Fibroblast of the aortic adventitia (primary cell): Measurements from ENCODE around the genes SV2C and F2R.

GRCh38 chr5:74720092-74720923 is 35.3 kb downstream of the HEXB start:
- CAGE, long polyA plus RNA = no peak

DNA sequence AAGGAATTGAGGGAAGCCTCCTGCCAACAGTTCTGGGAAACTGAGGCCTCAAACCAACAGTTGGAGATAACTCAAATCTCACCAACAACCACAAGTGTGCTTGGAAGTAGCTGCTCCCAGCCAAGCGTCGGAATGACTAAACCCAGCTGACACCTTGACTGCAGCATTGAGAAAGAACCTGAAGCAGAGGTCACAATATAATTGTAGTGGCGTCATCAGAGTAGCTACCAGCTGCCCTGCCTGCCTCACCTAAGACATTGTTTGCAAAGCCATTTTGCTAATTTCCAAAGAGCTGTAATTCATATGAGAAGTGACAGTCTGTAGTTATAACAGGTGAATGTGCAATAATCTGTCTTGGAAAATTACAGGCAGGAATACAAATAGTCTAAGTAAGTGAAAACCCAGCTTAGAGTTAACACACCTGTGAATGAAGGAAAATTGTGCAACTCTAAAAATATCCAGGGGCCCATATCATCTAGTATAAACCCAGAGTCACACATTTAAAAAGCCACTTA is 40.9 kb upstream of the ANKRD31 start:
- CAGE, long polyA plus RNA = no peak

DNA sequence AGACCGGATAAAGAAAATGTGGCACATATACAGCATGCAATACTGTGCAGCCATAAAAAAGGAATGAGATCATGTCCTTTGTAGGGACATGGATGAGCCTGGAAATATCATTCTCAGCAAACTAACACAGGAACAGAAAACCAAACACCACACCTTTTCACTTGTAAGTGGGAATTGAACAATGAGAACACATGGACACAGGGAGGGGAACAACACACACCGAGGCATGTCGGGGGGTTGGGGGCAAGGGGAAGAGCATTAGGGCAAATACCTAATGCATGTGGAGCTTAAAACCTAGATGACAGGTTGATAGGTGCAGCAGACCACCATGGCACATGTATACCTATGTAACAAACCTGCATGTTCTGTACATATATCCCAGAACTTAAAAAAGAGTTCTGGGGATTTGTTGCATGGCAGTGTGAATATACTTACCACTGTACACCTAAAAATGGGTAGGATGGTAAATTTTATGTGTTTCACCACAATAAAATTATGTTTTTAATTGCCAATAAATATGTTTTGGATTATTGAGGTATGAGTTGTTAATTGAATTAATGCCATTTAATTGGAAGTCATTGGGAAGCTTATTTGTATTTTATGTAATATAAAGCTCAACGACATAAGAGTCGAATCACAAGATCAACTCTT is 20.7 kb downstream of the HMGCR start:
- CAGE, long polyA plus RNA = no peak

DNA sequence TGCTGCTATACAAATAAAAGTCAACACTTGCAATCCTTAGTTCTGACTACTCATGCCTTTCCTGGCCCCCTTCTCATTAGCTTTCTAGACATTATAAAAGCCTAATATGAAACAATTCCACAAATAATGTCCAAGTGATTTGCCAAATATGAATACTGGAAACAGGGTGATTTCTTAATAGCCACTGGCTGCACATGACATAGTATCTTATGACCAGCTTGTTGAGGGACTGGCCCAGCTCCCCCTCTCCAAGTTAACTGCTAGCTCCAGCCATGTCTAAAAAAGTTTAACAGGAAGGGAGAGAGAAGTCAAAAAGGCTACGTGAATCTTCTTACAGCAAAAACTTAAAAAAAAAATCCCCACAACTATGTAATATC is 1.5 kb downstream of the CERT1 start:
- CAGE, long polyA plus RNA = no peak

DNA sequence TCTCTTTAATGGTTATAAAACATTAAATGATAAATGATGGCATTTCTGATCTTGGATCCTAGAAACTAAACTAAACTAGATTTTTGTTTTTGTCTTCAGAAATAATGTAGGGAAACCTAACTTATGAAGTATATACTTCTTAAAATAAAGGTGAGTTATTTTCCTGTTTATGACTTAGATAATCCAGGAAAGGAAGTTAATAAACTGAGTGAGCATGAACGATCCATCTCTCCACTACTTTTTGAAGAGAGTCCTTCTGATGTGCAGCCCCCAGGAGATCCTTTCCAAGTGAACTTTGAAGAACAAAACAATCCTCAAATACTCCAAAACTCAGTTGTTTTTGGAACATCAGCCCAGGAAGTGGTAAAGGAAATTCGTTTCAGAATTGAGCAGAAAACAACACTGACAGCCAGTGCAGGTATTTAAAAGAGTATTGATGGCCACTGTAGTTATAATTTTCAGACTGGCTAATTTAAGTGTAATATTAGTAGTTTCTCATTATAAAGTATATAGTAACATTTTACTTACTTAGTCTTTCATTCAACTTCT is 30.1 kb upstream of the ANKDD1B start:
- CAGE, long polyA plus RNA = no peak

DNA sequence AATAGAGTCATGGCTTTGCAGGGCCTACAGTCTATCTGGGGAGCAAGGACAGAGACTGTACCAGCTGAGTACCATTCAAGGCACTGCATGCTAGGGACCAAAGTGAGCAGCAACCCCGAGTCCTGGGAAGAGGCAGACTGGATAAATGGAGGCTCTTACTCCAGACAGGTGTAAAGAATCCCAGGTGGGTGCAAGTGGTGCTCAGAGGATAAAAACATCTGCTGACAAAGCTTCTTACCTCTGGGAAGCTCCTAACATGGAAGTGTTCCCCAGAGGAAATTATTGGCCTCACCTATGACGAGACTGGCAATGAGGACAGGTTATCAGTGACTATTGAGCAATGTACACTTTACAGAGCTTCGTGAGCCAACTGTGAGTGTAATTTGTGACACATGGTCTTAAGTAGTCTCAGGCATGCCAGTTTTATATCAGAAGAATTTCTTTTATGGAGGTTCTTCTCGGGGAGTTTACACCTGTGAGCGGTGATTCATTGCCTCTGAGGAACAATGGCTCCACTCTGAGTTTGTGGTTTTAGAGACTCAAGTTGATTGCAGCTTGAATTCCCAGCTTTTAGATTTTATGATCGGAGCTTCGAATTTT is 11.2 kb downstream of the ANKDD1B start:
- CAGE, long polyA plus RNA = no peak

DNA sequence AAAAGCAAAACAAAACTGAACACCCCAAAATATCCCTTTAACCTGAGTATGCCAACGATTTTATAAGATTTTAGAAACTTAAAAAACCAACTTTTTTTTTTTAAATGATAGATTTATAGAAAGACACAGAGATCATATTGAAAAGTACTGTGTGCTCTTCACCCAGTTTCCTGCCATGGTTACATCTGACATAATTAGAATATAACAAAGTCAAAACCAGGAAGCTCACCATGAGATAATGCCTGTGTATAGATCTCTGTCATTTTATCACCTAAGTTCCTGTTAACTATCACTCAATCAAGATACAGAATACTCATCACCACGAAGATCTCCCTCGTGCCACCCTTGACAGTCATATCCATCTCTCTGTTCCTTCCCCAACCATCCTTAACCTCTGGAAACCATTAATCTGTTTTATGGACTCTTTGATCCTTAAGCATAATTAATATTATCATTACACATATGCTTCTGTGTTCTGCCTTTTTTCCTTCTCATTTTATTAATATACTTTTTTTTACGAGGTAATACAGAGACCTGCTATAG is 39.1 kb downstream of the POC5 start:
- CAGE, long polyA plus RNA = no peak

DNA sequence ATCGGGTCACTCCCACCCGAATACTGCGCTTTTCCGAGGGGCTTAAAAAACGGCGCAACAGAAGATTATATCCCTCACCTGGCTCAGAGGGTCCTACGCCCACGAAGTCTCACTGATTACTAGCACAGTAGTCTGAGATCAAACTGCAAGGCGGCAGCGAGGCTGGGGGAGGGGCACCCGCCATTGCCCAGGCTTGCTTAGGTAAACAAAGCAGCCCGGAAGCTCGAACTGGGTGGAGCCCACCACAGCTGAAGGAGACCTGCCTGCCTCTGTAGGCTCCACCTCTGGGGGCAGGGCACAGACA is 21.3 kb downstream of the POC5 start:
- CAGE, long polyA plus RNA = no peak

DNA sequence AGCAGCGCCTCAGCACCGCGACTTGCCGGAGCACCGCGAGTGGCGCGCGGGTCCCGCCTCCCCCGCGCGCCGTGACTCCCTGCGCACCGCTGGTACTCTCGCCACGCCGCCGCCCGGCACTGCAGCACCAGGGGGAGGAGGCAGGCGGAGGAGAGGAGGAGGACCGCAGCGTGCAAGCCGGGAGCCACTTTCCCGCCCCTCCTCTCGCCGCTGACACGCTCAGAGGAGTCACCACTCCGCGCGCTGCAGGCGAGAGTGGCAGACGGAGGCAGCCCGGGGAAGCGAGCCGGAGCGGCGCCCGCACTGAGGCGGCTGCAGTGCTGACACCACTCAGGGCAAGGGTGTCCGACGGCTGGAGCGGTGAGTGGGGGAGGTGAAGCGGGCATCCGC is at the start of gene SV2C:
Gene SV2C, plus strand, starts transcription at position 231 of the 390 bp plus-strand sequence.
- CAGE, long polyA plus RNA = no peak

GRCh38 chr5:76542718-76543874 is 80.1 kb downstream of the F2RL2 start:
- CAGE, long polyA plus RNA = no peak

DNA sequence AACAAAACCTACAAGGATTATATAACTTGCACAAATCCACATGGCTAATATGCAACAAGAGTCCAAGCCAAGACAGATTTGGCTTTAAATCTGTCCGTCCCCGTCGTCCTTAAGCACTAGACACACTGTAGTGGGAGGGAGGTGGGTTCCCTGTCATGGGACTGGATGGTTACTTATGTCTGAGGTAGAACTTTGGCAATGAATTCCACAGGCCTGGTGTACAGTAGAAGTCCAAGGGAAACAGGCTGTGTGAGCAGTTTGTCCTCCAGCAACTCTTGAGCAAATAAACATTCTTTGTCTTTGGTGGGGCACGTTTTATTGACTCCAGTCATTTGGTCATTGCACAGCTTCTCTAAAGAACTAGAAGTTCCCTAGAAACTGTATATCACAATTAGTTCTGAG is 24.9 kb upstream of the F2R start:
- CAGE, long polyA plus RNA = no peak

DNA sequence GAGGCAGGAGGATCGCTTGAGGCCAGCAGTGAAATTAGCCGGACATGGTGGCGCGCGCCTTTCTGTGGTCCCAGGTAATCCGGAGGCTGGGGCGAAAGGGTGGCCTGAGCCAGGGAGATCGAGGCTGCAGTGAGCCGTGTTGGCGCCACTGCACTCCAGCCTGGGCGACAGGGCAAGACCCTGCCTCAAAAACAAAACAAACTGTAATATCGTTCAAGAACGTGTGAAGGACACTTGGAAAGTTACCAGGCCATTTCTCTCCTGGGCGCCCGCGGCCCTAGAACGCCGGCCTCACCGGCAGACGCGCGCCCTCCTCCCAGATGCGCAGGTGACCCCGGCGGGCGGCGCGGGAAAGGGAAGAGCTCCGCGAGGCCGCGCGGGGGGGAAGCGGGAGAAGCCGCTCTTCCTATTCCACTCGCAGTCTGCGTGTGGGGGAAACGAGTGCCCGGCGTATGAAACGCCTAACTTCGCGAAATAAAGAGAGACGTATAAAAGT is 848 bp upstream of the F2R start:
- CAGE, long polyA plus RNA = no peak

DNA sequence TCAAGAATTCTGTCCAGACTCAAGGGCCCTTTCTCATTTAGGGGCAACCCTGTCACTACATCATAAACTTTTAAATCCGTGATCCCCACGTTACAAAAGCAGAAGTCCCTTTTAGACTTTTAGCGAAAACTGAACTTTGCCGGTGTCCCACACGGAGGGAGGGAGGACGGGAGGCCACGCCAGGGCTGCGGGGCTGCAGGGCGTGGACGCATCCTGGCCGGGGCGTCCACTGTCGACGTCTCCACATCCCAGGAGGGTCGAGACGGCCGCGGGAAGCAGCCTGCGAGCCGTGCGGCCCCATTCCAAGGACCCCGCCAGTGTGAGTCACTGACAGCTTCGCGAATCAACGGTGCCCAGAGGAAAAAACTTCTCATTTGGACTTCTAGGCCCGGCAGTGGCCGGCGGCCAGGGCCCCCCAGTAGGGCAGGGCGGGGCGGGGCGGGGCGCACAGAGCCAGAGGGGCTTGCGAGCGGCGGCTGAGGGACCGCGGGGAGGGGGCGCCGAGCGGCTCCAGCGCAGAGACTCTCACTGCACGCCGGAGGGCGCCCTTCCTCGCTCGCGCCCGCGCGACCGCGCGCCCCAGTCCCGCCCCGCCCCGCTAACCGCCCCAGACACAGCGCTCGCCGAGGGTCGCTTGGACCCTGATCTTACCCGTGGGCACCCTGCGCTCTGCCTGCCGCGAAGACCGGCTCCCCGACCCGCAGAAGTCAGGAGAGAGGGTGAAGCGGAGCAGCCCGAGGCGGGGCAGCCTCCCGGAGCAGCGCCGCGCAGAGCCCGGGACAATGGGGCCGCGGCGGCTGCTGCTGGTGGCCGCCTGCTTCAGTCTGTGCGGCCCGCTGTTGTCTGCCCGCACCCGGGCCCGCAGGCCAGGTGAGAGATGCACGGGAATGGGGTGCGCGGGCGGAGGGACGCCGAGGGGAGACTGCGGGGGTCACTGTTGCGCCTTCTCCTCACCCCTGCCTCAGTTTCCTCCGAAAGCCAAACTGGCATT is at the start of gene F2R:
Gene F2R, plus strand, starts transcription at position 601 of the 991 bp plus-strand sequence.
- CAGE, long polyA plus RNA = no peak

DNA sequence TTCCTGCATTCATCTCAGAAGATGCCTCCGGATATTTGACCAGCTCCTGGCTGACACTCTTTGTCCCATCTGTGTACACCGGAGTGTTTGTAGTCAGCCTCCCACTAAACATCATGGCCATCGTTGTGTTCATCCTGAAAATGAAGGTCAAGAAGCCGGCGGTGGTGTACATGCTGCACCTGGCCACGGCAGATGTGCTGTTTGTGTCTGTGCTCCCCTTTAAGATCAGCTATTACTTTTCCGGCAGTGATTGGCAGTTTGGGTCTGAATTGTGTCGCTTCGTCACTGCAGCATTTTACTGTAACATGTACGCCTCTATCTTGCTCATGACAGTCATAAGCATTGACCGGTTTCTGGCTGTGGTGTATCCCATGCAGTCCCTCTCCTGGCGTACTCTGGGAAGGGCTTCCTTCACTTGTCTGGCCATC is 16.6 kb downstream of the F2R start:
- CAGE, long polyA plus RNA = no peak

DNA sequence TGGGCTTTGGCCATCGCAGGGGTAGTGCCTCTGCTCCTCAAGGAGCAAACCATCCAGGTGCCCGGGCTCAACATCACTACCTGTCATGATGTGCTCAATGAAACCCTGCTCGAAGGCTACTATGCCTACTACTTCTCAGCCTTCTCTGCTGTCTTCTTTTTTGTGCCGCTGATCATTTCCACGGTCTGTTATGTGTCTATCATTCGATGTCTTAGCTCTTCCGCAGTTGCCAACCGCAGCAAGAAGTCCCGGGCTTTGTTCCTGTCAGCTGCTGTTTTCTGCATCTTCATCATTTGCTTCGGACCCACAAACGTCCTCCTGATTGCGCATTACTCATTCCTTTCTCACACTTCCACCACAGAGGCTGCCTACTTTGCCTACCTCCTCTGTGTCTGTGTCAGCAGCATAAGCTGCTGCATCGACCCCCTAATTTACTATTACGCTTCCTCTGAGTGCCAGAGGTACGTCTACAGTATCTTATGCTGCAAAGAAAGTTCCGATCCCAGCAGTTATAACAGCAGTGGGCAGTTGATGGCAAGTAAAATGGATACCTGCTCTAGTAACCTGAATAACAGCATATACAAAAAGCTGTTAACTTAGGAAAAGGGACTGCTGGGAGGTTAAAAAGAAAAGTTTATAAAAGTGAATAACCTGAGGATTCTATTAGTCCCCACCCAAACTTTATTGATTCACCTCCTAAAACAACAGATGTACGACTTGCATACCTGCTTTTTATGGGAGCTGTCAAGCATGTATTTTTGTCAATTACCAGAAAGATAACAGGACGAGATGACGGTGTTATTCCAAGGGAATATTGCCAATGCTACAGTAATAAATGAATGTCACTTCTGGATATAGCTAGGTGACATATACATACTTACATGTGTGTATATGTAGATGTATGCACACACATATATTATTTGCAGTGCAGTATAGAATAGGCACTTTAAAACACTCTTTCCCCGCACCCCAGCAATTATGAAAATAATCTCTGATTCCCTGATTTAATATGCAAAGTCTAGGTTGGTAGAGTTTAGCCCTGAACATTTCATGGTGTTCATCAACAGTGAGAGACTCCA is 17.3 kb downstream of the F2R start:
- CAGE, long polyA plus RNA = no peak

DNA sequence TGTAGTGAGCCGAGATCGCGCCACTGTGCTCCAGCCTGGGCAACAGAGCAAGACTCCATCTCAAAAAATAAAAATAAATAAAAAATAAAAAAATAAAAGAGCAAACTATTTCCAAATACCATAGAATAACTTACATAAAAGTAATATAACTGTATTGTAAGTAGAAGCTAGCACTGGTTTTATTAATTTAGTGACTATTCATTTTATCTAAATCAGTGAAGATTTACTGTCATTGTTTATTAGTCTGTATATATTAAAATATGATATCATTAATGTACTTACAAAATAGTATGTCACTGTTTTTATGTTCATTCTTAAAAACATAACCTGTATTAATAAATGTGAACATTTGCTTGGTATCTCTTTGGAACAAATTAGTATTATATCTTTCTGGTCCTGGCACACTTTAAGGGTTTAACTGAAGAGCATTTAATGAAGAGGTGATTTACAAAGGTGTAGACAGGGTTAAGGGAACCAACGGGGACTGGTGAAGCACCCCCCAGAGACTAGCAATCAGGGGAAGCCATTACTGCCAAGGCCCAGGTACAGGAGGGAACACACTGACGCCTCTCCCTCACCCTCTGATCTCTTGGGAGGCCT is 19.6 kb downstream of the F2R start:
- CAGE, long polyA plus RNA = no peak

DNA sequence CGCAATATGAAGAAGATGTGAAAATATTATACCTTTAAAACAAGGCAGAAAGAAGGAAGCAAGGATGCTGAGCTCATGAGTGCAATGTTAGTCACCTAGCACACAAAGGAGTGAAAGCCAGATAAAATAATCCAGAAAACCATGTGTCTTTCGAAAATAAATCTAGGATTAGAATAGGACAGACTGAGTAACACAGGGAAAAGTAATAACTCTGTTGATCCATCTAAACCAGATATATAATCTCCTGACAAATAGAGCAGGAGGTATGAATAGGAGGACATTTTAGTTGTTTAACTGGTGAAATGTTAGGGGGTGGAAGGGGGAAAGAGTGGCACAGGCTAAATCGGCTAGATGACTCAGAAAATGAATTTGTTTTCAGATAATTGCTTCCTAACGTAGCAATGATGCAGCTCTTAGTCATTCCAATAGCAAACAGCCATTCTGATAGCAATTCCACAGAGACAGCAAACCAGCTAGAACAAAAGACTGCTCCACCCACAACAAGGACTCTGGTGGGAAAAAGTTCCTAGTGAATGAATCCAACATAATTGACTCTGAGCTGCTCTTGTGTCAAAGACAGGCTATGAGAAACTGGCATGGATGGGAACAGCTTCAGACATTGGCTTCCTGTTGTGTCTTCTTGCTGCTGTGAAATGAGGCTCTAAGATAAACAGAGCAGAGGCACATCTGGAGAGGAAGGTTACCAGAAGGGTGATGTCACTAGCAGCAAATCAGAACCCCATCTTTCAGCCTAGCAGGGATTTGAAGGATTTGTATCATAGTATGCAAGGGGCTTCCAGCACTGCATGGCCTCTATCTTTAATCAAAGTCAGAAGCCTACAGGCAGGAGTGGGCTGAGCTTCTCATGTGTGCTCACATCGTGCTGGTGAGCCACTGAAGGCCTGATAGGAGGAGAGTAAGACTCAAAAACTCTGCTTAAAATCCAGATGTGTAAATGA is 28.2 kb upstream of the F2RL1 start:
- CAGE, long polyA plus RNA = no peak

- CAGE, long polyA plus RNA = no peak
Observed at GRCh38 chr5:76937150-76937470, 15.7 kb upstream of the CRHBP start.

- CAGE, long polyA plus RNA = no peak
Observed at GRCh38 chr5:76954375-76955103, 1.7 kb downstream of the CRHBP start.

DNA sequence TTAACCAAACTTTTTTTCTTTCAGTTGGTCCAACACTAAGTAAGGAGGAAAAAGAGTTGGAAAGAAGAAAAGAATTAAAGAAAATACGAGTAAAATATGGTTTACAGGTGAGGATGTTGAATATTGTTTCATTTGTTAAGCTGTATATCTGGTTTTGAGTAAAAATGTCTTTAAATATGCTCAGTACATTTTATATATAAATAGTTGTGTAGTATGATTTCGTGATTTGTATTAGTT is 25.2 kb downstream of the AGGF1 start:
- CAGE, long polyA plus RNA = no peak